ENCODE results near the genes CEP295, PANX1, ANKRD49 and FAM76B.

- PRO-cap, result no peak
- RAMPAGE, long total RNA, 4 experiments, result no peak in any of the 4 experiments
These were observed 25.1 kb downstream of the CHORDC1 start for GRCh38 chr11:90197573-90198375.

GRCh38 chr11:92225481-92226055 lies 950 bp downstream of the FAT3 start:
- PRO-cap, result no peak
- RAMPAGE, long total RNA, 4 experiments, result no peak in any of the 4 experiments

DNA sequence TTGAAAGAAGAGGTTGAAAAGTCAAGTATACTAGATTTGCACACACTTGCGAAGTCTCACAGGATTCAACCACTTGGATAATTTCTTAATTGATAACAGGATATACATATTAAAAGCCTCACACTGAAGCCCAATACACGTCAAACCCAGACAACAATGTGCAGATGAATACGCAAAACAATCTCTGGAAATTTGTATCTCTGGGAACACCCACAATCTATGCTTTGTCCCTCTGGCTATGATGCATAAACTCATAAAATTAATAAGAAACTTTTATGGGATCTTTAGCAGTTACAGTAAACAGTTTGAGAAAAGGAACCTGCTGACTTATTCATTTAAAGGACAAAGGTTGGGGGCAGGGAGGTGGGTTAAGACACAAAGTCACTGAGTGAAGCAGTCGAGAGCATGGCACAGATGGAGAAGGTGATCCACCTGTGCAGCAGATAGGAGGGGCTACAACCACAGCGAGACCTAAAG lies 45.2 kb downstream of the SMCO4 start:
- PRO-cap, result no peak
- RAMPAGE, long total RNA, 4 experiments, result no peak in any of the 4 experiments

- PRO-cap, result no peak
- RAMPAGE, long total RNA, 4 experiments, result no peak in any of the 4 experiments
These were observed 16.6 kb downstream of the SMCO4 start for GRCh38 chr11:93526439-93527235.

GRCh38 chr11:93661309-93662298 lies at the start of gene CEP295:
CEP295 (plus strand) TSS chr11:93661682.
- PRO-cap, result no peak
- RAMPAGE, long total RNA, 4 experiments, result start-site peak on the plus strand in 3 of 4 experiments, at chr11:93661678-93661738 at its widest, 130 to 261 reads per replicate

DNA sequence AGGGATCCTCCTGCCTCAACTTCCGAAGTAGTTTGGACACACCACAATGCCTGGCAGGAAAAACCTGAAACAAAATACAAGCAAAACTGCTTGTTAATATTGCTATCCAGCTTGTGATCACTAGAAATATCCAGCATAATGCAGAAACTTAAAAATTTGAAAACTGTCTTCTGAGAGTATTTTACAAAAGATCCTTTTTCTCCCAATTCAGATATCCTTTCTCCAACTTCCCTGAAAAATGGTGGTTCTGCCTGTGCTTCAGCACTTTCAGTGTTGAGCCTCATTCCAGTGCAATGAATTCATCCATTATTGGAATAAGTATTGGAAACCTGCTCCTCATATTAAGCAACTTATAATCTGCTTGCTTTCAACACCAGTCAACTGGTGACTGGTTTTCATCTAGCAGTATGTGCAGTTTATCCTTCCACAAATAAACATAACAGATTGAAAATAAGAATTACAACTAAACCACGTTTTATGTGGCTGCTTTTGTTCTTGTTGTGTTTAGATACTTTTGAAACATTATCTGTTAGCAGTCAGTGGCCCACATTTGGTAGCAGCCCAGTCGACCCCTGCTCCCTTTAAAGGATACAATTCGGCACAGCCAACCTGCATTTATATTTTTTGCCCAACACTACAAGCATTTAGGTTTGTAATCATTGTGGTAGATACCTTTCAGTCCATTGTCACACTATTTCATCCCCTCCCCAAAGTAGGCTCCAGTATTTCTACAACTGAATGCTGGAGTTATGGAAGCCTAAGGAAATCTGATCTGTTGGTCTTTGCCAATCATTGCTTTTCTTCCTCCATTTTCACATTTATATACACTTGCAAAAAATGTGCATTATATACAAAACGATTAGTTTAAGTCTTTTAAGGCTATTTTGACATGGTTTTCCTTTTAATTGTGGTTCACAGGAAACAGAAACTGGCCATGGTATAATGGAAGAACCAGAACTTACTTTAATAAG lies 13.2 kb downstream of the TAF1D start:
- PRO-cap, result no peak
- RAMPAGE, long total RNA, 4 experiments, result no peak in any of the 4 experiments

DNA sequence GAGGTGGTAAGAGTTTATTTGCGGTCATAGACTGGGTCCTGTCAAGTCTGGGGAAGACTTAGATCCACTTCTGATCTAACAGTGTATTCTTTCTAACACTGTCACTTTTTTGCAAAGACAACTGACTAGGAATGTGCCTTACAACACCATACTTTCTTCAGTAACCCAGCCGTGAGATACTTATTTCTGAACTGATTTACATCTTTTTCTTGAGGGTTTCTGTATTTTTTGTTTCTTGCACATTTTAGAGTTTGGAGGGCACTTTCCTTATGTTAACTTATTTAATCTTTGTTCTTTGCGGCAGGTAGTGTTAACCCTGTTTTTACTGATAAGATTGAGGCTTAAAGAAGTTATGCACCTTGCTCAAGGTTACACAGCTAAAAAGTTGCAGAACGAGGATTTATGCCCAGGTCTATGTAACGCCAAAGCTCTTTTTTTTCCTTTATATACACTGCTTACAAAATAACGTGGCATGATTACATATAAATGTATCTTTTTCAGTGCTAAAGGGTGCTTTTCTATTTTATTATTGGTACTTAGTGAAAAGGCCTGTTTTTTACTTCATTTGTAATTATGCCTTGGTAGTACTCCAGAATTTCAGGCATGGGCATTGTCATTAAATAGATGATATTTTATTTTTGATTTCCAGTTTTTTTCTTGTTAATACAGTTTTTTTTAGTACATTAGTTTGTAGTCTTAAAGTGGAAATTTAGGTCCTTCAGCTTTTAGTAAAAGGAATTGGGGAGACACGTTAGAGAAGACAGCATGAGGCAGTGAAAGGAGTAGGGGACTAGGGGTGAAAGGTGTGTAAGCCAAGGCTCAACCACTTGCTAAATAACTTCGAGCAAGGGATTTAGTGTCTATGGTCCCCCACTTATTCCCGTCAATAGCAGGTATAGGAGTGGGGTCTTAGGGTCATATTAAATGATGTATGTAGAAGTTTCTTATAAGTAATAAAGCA lies 14.0 kb downstream of the MED17 start:
- PRO-cap, result no peak
- RAMPAGE, long total RNA, 4 experiments, result no peak in any of the 4 experiments

GRCh38 chr11:94128665-94129350 lies at the start of gene PANX1:
PANX1 (plus strand) TSS chr11:94128841.
- PRO-cap, result no peak
- RAMPAGE, long total RNA, 4 experiments, result no peak in any of the 4 experiments

DNA sequence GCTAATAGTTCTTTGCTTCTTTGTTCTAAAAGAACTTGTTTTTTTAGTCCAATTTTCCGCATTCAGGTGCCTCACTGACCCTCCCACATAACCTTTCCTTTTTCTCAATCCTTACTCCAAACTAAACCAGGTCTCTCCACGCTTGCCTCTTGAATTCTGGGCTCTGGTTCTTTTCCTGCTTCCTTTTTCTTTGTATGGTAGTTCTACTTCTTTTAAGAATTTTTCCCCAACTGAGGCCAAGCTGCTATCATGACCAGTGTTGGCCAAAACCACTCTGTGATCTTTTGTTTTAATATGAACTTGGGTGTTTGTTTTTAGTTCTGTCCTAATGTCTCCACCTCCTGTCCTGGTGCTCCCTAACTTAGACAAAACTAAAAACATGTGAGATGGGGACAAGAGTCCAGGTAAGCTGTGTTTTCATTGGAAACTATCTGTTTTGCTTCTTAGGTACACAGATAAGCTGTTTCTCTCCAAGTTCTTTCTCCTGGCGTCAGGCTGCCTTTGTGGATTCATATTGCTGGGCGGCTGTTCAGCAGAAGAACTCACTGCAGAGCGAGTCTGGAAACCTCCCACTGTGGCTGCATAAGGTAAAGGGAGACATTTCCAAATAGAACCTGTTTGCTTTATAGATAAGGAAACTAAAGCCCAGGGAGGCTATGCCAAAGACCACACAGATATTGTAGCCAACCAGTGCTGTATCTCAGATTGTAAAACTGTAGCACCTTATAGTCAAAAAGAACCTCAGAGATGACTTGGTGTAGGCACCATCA lies 24.6 kb downstream of the PANX1 start:
- PRO-cap, result no peak
- RAMPAGE, long total RNA, 4 experiments, result no peak in any of the 4 experiments

- PRO-cap, result unidirectional peak, plus-strand start at chr11:94494003
- RAMPAGE, long total RNA, 4 experiments, result start-site peak on the plus strand in 4 of 4 experiments, at chr11:94493979-94494012 at its widest, 110 to 694 reads per replicate; start-site peak on the minus strand in 3 of 4 experiments, at chr11:94493804-94493853 at its widest, 89 to 401 reads per replicate
These were observed at the start of gene ANKRD49 for GRCh38 chr11:94493339-94494554. ANKRD49 (plus strand) TSS chr11:94493984.

GRCh38 chr11:94740198-94740989 lies 27.8 kb upstream of the AMOTL1 start:
- PRO-cap, result no peak
- RAMPAGE, long total RNA, 4 experiments, result no peak in any of the 4 experiments

DNA sequence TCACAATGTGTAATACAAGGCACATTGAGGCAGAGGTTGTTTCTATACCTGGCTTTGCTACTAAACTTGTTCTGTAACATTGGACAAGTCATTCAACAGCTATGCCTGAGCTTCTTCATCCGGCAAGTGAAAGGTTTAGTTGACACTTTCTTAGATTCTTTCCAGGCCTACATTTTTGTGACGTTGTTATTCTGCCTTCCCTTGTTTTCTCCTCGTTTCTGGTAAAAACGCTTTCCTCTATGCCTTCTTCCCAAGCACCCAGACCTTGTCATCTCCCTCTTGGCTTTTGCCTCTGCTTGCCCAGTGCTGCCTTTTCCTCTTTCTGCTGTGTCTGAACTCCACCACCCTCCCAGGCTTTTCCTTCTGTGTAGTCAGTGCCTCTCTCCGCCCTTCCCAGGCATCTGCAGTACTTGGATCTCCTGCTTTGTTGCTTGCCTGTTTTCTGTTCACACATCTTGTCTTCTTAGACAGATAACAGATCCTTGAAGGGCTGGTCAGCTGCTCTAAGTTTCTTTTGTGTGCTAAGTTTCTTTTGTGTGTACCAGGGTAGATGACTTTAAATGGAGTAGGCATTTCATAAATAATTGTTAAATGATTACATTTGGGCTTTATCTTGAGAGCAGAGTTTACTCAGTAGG lies 1.3 kb upstream of the AMOTL1 start:
- PRO-cap, result no peak
- RAMPAGE, long total RNA, 4 experiments, result no peak in any of the 4 experiments

DNA sequence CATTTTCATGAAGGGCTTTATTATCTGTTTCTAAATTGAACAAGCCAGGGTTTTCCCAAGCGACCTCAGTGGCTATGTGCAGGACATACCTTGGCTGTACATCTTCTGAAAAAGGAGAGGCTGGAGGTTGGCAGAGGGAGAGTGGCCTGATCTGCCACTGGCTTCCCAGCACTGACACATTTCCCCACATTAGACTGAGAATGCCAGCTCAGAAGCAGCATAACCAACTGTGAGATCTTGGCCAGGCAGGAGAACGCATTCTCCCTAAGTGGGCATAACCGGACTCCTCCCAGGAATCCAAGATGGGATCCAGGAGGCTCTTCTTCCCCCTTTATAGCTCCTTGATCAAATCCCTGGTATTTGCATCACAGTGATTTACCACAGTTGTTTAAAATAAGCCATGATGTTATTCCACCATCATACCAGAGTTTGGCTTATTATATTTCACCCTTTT lies 33.8 kb downstream of the AMOTL1 start:
- PRO-cap, result no peak
- RAMPAGE, long total RNA, 4 experiments, result no peak in any of the 4 experiments

DNA sequence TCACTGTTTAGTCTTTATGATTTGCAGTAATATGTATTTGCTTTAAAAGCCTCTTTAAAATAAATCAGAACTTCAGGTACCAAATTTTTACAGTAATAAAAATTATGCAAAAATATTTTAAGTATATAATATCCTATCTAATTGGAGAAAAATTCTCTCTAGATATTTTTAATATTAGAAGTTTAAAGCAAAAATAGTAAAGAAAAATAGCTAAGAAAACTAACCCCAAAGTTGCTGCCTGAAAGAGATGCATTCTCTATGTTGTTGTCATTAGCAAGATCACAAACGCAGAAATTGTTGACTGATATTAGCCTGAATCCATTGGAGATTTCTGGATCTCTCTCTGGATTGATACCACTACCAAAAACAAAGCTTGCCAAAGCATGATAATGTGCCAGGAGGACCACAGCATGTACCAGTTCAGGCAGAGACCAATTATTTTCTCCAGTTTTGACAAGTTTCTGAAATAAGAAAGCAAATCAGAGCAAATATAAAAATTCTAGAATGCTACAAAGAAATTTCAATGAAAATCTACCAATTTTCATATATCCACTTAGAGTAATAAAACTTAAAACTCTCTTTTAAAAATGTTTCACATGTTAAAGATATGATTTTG lies 45.9 kb downstream of the SESN3 start:
- PRO-cap, result no peak
- RAMPAGE, long total RNA, 4 experiments, result no peak in any of the 4 experiments

DNA sequence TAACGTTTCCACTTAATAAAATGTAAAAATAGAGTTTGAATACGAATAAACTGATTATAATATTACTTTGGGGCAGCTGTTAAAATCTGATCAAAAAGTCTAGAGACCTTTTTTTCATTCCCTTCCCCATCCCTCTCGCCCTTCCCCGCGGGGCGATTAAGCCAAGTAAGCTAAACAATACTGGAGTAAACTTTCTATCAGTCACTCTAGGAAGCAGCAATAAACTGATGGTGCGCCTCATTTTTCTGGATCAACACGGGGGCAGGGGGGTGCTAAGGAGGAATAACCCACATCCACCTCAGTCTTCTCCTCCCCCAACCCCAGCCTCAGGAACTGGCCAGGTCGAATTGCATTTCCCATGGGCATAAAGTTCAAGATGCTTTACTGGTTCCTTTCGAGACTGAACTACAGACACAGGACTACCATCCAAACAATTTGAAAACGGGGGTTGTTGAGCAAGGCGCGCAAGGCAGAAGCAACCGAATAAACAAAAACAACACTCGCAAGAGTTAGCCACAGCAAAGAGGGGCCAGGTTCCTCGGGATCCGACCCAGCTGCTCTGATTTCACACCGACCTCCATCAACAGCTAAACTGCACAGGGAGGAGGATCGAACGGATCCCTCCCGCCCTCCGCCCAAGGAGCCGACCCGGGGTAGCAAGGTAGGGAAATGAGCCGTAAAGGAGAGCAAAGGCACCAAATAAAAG lies 1.0 kb downstream of the SESN3 start:
- PRO-cap, result no peak
- RAMPAGE, long total RNA, 4 experiments, result no peak in any of the 4 experiments

DNA sequence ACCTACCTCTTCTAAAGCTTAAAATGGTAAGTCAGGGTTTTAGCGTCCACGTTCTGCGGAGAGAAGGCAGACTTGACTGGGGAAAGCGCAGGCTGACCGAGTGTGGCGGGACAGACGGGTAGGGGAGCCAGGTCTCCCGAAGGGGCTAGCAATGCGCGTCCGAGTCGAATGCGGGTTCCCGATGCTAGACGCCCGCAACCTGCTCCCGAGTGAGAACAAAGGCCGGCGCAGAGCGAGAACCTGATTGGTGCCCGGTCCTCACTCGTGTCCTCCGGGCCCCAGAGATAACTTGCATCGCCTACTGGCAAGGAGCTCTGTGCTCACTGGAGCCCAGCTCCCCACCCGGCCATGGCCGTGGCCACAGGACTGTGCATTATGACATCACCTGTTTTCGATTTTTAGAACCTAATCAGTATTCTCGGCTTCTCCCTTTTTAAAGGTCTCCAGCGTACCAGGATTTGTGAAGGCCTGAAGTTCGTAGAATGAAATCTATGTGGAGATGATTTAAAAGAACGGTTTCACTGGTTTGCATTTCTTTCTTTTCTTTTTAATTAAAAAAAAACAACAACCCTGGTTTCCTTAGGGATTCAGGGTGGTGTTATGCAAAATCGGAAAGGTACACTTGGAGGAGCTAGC lies 1.3 kb upstream of the SESN3 start:
- PRO-cap, result no peak
- RAMPAGE, long total RNA, 4 experiments, result no peak in any of the 4 experiments

DNA sequence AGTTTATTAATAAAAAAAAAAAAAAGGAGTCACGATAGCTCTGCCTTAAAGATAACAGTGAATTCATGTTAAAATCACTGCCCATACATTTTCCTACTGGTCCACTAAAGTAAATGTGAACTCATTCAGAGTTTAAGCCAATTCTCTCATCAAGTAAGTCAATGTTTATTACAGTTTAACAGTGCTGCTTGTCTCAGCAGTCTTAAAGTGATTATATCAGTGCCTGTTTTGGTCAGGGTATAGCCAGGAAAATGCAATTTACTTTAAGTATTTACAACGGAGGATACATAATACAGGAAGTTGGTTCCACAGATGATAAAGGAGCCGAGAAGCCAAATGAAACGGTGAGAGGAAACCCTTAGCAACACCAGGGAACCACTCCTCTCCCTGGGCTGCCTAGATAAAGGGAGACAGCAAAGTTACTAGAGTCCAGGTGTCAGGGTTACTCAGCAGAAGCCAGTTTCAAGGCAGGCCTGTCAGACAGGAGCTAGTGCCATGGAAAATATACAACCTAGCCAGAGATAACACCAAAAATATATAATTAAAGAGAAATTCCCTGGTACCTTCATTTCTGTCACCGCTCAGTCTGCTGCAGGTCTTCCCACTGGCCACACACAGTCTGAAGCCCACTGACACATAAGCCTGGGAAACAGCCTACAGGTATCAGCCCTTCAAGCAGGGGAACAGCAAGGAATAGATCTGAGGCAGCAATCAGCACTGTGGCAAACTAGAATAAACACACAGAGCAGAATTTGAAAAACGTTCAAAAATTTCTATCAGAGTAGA lies 55.5 kb downstream of the FAM76B start:
- PRO-cap, result no peak
- RAMPAGE, long total RNA, 4 experiments, result no peak in any of the 4 experiments

- PRO-cap, result no peak
- RAMPAGE, long total RNA, 4 experiments, result start-site peak on the minus strand in 3 of 4 experiments, at chr11:95789486-95789817 at its widest, 24 to 262 reads per replicate
These were observed at the start of gene FAM76B for GRCh38 chr11:95789300-95790290. FAM76B (minus strand) TSS chr11:95789782.

- PRO-cap, result no peak
- RAMPAGE, long total RNA, 4 experiments, result no peak in any of the 4 experiments
These were observed 1.2 kb downstream of the CEP57 start for GRCh38 chr11:95791413-95792051.

DNA sequence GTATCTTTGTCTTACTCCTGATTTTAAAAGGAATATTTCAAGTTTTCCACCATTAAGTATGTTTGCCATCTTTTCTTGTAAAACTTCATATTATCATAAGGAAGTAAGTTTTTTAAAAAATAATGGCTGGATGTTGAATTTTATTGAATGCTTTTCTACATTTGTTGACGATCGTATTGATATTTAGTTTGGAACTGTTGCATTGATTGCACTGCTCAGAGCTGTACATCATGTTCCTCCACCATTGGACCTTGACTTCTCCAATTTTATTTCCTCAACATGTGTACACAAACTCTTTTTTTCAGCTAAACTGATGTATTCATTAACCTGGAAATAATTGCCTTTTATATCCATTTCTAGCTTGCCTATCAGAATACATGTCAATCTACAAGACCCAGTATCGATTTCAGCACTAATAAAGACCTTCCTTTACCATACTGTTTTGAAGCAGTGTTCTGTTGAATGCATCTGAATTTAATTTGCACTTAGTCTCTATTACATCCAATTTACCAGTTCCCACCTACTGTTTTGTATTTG lies 5.3 kb downstream of the CEP57 start:
- PRO-cap, result no peak
- RAMPAGE, long total RNA, 4 experiments, result no peak in any of the 4 experiments